MCF 10A (cell line): ENCODE measurements around the gene RUNX1.

DNA sequence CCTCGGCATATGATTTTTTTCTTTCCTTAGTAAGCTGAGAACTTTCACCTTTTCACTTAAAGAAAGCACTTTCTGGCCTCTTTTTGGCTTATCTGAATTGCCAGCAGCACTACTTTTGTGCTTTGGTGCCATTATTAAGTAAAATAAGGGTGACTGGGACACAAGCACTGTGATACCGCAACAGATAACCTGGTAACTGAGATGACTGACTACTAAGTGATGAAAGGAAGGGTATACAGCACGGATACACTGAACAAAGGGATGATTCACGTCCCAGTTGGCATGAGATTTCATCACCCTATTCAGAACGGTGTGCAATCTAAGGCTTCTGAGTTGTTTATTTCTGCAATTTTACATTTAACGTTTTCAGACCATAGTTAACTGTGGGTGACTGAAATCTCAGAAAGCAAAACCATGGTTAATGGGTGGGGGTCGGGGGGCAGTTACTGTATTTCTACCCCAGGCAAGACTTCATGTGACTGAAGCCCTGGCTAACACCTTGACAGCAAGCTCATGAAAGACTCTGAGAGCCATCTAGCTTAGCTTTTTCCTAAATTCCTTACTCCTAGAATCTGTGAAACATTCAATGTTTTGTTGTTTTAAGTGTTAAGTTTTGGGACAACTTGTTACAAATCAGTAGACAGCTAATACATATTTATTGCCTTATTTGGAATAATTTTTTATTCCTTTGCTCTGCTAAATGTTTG lies 102.8 kb downstream of the CLIC6 start:
- PRO-cap: bidirectional peak, plus-strand start at position 305 of the sequence, minus-strand start at position 218 of the sequence; bidirectional peak, plus-strand start at position 356 of the sequence, minus-strand start at position 330 of the sequence
- RRBS: no CpG with 5 or more reads among the region's 7 CpGs

GRCh38 chr21:34846133-34847195 lies 177.7 kb downstream of the CLIC6 start:
- PRO-cap: bidirectional peak, plus-strand start at chr21:34846796, minus-strand start at chr21:34846662
- RRBS: no CpG with 5 or more reads among the region's 13 CpGs

GRCh38 chr21:34996263-34996790 lies 52.8 kb downstream of the RUNX1 start:
- PRO-cap: no peak
- RRBS: no CpG with 5 or more reads among the region's 7 CpGs

DNA sequence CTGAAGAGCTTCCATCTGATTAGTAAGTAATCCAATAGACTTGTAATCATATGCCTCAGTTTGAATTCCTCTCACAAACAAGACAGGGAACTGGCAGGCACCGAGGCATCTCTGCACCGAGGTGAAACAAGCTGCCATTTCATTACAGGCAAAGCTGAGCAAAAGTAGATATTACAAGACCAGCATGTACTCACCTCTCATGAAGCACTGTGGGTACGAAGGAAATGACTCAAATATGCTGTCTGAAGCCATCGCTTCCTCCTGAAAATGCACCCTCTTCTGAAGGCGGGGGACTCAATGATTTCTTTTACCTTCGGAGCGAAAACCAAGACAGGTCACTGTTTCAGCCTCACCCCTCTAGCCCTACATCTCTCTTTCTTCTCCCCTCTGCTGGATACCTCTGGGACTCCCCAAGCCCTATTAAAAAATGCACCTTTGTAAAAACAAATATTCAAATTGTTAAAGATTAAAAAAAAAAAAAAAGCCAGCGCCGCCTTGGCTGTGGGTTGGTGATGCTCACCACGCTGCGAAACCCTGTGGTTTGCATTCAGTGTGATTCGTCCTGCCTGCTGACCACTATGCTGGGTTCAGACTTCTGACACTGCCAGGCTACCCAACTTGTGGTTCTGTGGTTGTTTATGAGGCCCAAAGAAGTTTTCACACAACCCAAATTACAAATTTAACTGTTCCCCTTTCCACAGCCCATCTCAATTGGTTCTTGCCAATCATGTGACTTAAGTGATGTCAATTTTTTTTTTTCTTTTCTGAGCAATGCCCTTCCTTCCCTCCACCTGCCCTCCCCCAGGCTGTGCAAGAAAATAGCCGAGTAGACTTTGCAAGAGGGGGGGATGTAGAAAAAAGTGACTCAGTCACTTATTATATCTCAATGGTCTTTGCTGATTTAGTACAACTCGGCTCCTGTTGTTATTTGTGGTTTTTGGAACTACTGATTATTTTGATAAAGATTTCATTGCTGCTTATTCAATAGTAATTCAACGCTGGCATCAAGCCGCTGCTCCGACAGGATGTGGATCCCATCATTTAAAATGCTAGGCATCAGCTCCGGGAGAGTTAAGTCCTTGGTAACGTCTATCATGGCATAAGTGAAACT lies at the start of gene RUNX1:
TSS of gene RUNX1 (minus strand) at position 655 of the 1,111 bp plus-strand sequence.
- PRO-cap: no peak
- RRBS: no CpG with 5 or more reads among the region's 19 CpGs

- PRO-cap: no peak
- RRBS: no CpG with 5 or more reads among the region's 4 CpGs
These were observed 162.5 kb upstream of the RUNX1 start for GRCh38 chr21:35211636-35212040.

GRCh38 chr21:35503520-35504092 lies 454.5 kb upstream of the RUNX1 start:
- PRO-cap: no peak
- RRBS: no CpG with 5 or more reads among the region's 7 CpGs

DNA sequence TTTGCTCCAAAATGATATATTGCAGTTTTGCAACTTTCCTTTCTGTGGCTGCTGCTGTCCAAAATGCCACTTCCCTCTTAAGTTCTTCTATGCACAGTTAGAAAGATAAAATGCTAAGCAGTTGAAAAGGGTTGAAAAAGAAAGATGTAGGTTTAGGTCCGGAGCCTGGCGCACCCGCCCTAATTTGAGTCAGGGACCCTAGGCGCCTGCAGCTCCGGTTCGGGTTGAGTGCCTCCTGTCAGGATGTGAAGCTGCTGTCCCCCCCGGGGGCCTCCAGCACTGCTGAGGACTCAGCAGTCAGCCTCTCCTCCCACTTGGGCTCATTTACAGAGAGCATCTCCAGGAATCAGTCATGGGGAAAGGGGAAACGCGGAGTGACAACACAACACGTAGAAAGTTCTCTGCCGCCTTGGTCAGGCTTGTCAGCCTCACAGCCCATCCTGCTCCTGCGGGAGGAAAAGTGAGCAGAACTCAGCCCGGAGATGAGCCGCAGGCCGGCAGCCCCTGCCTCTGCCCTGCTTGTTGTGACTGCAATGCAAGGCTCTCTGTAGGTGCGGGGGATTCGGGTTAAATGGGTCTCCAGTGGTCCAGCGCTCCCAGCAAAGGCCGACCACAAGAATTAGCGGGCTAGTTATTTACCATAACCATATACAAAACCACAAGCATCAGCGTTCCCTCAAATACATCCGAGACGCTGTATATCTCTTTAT lies 479.5 kb upstream of the RUNX1 start:
- PRO-cap: no peak
- RRBS: 36% methylated on average over 7 of the region's 23 CpGs

GRCh38 chr21:36070819-36071498 lies 1.1 kb downstream of the CBR1 start:
- PRO-cap: no peak
- RRBS: no CpG with 5 or more reads among the region's 8 CpGs

GRCh38 chr21:36079964-36080425 lies 10.2 kb downstream of the CBR1 start:
- PRO-cap: no peak
- RRBS: no CpG with 5 or more reads among the region's 6 CpGs

DNA sequence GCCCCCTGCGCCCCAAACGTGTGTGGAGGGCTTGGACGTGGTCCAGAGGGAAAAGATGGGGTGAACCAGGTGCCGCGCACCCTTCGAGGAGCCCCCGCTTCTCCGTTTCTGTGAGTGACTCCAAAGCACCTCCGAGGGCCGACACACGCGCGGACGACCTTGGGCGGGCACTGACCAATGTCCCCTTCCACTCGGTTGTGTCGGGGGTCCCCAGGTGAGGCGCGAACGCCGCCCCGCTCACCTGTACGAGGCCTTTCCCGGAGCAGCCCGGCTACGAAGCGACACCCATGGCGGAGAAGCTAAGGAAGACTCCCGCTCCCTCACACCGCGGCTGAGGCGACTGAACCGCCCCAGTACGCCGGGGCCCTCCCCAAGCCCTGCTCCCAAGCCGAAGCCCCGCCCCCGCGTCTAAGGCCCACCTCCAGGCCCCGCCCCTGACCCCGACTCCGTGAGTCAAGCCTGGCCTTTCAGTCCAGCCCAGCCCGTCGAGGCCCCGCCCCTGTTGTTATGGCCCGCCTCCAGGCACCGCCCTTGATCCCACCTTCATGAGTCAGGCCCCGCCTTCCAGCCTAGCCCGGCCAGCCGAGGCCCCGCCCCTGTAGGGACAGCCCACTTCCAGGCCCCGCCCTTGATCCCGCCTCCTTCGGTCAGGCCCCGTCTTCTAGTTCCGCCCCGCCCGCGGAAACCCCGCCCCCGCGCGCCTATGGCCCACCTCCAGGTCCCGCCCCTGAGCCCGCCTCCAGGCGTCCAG lies 473 bp upstream of the DOP1B start:
- PRO-cap: bidirectional peak, plus-strand start at position 351 of the sequence, minus-strand start at position 342 of the sequence
- RRBS: under 1% methylated on average over 10 of the region's 66 CpGs

DNA sequence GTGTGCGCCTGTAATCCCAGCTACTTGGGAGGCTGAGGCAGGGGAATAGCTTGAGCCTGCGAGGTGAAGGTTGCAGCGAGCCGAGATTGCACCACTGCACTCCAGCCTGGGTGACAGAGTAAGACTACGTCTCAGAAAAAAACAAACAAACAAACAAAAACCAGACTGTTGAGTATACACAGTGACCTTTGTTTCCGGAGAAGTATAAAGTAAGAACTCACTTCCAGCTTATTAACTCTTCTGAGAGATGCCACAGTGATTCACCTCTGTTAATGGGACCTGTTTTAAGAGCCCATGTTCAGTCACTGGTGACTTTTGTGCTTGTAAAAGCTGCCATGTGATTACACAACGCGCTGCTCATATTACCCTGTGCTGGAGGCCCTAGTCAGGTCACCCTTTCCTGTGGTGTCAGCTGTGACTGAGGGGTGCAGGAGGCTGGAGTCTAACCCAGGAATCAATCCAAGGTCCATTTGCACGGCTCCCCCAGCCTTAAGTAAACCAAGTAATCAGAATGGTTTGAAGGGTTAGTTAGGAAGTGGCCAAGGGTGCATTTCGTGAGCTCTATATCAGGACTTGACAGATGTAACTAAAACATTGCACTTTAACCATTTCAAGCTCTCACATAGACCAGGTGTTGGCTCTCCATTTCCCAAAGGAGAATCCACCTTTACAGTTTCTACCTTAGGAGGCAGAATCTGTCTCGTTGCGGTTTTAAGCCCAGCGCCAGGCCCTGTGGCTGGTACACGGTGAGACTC lies 45.6 kb downstream of the DOP1B start:
- PRO-cap: no peak
- RRBS: no CpG with 5 or more reads among the region's 14 CpGs

DNA sequence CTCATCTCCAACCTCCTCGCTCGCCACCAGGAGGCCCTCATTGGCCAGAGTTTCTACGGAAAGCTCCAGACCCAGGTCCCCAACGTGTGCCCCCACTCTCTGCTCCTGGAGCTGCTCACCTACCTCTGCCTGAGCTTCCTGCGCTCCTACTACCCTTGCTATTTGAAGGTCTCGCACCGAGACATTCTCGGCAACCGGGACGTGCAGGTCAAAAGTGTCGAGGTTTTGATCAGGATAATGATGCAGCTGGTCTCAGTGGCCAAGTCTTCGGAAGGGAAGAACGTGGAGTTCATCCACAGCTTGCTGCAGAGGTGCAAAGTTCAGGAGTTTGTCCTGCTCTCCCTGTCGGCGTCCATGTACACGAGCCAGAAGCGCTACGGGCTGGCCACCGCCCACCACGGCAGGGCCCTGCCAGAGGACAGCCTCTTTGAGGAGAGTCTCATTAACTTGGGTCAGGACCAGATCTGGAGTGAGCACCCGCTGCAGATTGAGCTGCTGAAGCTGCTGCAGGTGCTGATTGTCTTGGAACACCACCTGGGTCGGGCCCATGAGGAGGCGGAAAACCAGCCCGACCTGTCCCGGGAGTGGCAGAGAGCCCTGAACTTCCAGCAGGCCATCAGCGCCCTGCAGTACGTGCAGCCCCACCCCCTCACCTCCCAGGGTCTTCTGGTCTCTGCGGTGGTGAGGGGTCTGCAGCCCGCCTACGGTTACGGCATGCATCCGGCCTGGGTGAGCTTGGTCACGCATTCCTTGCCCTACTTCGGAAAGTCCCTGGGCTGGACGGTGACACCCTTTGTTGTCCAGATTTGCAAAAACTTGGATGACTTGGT lies 74.0 kb upstream of the MORC3 start:
- PRO-cap: no peak
- RRBS: no CpG with 5 or more reads among the region's 35 CpGs

DNA sequence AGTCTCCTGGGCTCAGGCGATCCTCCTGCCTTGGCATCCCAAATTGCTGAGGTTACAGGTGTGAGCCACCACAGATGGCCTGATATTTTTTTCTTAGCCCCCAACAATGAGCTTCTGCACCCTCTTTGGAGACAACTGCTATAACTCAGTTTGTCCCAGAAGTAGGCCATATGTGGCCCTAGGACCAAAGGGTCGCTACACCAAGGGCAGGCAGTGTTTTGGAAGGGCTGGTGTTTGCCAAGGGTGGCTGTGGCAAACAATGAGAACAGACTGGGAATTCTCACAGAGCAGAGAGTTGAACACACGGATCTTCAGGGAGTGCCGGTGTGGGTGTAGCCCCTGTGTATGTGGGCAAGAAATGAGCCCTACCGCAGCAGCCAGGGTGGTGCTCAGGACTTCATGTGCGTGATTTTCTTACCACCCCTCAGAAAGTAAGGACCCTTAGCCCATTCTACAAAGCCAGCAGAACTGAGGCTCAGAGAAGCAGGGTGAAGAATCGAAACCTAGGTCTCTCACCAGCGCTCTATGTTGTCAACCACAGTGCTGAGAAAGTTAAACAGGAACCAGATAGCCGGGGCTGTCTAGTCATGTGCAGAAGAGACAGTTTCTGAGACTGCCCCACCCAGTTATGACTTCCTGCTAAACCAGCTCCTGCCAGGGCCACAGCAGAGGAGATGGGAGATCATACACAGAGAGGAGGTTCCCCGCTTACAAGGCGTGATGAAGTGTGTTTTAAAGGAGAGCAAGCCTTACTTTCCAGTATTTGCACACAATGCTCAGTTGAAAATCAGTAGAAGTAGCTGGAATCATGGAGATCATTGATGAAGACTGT lies 22.0 kb upstream of the MORC3 start:
- PRO-cap: bidirectional peak, plus-strand start at position 668 of the sequence, minus-strand start at position 565 of the sequence
- RRBS: no CpG with 5 or more reads among the region's 11 CpGs

DNA sequence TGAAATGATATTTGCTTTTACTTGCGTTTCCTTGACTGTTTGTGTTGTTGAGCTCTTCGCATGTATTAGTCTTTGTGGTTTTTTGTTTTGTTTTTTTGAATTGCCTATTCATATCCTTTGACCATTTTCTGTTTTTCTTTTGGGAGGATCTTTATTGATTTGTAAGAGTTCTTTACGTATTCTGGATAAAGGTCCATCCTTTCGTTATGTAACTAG lies 1.2 kb downstream of the MORC3 start:
- PRO-cap: no peak
- RRBS: no CpG with 5 or more reads among the region's 4 CpGs

DNA sequence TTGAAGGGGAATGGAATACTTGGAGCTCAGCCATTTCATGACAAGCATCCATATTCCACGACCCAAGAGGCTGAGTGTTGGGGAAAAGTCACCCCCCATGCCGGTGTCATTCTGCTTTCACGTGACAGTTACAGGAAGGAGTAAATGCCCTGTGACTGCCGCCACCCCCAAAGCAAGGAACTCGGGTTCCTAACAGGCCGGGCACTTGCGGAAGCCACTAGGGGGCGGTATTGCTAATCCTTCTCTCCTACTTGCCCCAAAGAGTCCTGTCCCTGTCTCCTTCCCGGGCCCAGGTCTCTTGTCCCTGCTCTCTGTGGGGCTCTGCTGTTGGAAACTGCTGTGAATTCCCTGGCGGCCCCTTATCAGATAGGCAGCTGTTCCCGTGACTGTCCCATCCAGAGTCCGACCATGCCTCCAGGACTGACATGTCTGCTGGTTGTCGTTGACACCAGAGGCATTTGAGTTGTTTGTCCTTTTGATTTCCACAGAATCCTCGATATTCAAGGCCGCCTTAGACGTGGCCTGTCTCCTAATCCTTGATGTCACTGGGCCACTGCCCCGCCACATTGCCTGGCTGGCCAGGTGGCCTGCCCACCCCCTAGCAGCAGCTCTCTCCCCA lies 37.1 kb downstream of the CHAF1B start:
- PRO-cap: no peak
- RRBS: 4% methylated on average over 7 of the region's 17 CpGs

DNA sequence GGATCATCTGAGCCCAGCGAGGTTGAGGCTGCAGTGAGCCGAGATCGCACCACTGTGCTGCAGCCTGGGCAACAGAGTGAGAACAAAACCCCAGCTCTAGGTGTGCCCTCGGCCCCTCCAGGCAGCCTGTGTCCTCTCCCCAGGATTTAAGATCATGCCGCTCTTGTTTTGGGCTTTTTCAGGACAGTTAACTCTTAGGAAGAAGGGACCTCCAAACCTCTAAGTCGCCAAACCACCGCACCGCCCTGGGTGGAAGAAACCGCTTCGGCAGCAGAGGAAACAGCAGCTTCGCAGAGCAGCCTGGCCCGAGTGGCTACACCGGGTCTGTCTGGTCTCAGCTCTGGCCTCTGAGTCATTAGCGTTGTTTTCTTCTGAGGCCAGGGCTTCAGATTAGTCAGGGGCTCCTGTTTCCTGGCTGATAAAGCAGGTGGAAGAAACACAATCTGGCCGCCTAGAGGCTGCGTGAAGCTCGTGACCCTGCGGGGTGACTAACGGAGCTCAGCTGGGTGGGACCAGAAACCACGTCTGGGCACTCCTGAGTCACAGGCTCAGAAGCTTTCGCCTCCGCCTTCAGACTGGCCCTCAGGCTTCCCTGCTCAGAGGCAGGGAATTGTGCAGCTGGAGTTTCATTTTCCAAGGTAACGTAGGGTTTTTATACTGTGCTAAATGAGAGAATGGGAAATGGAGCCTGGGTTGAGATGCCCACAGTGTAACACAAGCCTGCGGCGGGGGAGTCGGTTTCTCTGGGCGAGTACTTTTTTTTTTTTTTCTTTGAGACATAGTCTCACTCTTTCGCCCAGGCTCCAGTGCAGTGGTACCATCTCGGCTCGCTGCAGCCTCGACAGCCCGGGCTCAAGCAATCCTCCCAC lies 44.8 kb downstream of the CHAF1B start:
- PRO-cap: bidirectional peak, plus-strand start at position 71 of the sequence, minus-strand start at position 78 of the sequence; bidirectional peak, plus-strand start at position 551 of the sequence, minus-strand start at position 311 of the sequence
- RRBS: no CpG with 5 or more reads among the region's 32 CpGs

GRCh38 chr21:36481374-36482235 lies 1.7 kb upstream of the CLDN14 start:
- PRO-cap: no peak
- RRBS: no CpG with 5 or more reads among the region's 11 CpGs

GRCh38 chr21:36860998-36861421 lies 105.5 kb downstream of the HLCS start:
- PRO-cap: bidirectional peak, plus-strand start at chr21:36861181, minus-strand start at chr21:36860864
- RRBS: no CpG with 5 or more reads among the region's 4 CpGs

DNA sequence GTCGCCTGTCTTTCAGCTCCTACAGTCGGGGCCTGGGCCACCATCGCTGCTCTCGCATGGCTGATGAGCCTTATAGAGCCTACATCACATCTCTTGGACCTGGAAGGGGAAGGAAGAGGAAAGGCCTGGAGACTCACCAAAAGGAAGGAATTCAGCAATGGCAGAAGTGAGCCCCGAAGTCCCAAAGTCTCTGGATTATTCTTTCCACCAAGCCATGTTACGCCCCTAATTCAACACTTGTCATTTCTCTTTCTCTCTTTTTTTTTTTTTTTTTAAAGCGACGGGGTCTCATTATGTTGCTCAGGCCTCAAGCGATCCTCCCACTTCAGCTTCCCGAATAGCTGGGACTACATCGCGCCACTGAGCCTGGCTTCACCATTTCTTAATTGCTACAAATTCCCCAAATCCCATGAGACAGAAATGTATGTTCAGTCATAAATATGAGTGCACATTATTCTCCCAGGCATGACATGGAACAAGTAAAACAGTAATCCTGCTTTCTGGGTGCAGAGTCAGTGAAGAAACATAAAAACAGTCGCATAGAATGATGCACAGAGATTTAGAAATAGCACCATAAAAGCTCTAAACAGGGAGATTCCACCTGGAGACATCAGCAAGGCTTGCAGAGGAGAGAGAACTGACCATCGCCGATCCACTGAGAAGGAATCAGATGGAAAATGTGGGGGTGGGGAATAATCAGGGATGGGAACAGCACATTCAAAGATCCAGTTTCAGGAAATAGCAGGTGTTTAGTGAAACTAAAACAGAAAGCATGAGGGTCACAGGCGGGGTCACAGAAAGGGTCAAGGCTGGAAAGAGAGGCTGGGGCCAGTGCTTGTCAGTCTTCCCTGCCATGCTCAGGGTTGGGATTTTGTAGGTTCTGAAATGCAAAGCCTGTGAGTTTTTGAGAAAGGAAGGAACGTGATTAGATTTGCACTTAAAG lies 103.5 kb downstream of the HLCS start:
- PRO-cap: no peak
- RRBS: no CpG with 5 or more reads among the region's 17 CpGs

GRCh38 chr21:37079796-37080624 lies 7.0 kb downstream of the TTC3 start:
- PRO-cap: no peak
- RRBS: no CpG with 5 or more reads among the region's 4 CpGs